Thoracic aorta (tissue), 1 donor: Measurements from ENCODE around the gene SORCS3.

GRCh38 chr10:104339456-104340884 is 1.7 kb upstream of the ITPRIP start:
- RAMPAGE, long total RNA: no peak

DNA sequence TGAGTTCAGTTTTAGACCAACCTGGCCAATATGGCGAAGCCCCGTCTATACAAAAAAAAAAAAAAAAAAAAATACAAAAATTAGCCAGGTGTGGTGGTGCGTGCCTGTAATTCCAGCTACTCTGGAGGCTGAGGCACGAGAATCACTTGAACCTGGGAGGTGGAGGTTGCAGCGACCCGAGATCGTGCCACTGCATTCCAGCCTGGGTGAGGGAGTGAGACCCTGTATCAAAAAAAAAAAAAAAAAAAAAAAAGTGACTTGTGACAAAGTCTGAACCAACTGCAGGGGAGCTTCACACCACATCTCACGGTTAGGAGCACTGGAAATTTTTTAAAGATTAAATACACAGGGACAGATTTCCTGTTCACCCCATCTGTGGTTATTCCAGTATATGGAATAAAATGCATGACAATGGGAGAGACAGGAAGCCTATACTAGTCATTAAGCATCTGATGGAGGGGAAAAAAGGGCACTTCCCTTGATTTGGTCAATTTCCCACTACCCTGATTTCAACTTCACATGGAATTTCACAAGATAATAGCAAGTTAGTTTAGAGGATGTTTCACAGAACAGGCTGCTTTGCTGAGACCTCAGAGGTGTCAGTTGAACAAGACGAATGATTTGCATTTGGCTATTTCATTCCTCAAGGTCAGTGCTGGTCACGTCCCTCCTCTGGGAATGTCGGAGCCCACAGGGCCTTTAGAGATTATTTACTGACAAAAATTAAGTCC is 4.5 kb upstream of the ITPRIP start:
- RAMPAGE, long total RNA: no peak

- RAMPAGE, long total RNA: no peak
Observed at GRCh38 chr10:104445450-104445918, 91.9 kb downstream of the CFAP58 start.

- RAMPAGE, long total RNA: no peak
Observed at GRCh38 chr10:104641030-104641588, at the start of gene SORCS3. SORCS3 (plus strand) TSS chr10:104641290.

GRCh38 chr10:105644290-105644670 is 1003.2 kb downstream of the SORCS3 start:
- RAMPAGE, long total RNA: no peak

- RAMPAGE, long total RNA: no peak
Observed at GRCh38 chr10:108894634-108895219, 1028.6 kb downstream of the XPNPEP1 start.

DNA sequence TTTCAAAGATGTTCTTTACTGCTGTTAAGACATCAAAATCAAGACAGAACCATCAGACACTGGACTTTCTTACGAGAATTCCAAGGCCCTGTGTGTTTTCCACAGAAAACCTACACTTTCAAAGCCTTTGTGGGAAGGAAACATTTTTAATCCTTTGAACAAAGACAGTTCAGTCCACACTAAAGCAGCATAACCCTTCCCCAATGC is 701.2 kb downstream of the XPNPEP1 start:
- RAMPAGE, long total RNA: no peak

- RAMPAGE, long total RNA: no peak
Observed at GRCh38 chr10:109253069-109253466, 670.2 kb downstream of the XPNPEP1 start.

GRCh38 chr10:109883848-109885086 is 39.0 kb downstream of the XPNPEP1 start:
- RAMPAGE, long total RNA: no peak

DNA sequence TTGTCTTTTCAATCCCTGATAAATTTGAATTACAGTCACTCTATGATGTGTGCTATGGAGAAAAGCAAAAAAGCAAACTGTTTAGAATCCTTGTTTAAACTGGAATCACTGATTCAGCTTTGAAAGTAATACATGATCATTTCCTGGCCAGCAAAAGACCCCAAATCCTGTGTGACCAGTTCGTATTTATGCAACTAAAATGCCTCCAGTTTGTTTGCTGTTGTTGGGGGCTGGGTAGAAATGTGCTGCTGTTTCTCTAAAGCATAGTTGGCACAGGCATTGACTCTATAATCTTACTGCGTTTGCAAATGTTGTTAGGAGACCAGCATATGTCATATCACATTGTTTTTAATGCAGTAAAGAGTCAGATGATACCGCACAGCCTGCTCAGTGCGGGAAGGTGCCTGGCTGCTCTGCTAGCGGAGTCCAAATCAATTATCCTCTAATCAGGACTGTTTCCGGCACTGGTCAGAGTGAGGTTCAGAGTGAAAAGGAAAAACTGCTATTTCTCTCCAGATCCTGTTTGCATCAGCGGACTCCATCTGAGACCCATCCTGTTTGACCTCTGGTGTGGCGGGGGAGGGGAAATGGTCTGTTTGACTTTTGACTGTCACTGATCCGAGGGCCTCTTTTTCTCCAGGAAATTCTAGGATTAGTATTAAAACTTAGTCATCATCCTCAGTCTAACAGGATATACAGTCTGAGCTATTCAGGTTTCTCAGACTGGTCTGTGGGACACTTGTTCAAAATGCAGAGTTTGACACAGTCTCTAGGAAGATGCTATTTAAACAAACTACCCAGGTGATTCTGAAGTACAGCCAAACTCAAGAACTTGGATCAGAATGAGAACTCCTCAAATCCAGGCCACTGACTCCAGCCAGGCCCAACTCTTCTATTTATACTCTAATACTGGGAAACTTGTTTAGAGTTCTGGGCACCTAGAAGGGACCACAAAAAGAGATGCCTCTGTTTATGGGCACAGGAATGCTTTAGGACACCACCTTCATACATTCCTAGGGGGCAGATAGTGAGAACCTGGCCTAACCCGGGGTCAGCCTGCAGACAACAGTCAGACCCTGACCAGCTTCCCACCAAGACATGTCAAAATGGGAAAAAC is 40.4 kb upstream of the ADD3 start:
- RAMPAGE, long total RNA: no peak

GRCh38 chr10:109982023-109982591 is 25.7 kb upstream of the ADD3 start:
- RAMPAGE, long total RNA: no peak

GRCh38 chr10:110008438-110009212 is 841 bp downstream of the ADD3 start:
- RAMPAGE, long total RNA: no peak

DNA sequence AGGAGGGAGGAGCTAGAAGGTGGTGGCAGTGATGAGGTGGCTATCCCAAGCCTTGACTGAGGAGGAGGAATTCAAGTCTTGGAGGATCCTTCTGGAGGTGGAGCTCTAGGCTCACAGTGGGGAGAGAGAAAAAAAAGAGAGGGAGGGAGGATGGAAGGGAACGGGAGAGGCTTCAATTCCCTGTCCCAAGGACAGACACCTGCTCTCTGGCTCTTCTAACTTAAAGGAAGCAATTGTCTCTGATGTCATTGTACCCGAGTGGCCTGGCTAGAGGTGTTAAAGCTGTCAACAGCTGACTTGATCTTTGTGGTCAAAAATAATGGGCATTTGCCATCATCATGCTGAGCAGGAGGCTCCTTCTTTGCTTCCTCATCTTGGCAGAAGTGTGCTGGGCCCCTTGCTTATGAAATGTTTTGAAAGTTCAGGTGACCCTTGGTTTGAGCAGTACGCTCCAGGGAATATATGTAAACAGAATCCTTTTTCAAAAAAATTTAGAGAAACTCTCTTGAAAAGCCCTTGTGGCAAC is 8.4 kb downstream of the MXI1 start:
- RAMPAGE, long total RNA: no peak

DNA sequence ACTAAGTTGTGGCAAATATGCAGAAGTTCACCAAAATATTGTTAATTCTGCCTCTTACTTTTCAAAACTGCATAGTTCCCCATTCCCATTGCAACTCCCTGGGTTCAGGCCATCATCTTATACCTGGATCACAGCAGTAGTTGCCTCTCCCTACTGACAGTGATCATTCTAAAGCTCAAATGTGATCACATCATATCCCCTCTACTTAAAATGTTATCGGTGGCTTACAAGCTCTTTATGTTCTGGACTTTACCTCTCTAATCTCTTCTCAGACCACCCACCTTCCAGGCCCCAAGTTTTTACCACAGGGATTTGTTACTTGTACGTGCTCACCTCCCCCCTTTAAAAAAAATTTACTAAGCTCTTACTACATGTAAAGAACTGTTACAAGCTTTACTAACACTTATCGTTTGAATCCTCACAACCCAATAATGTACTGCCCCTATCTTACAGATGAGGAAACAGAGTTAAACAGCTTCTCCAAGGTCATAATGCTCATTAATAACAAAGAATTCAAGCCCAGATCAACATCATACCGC is 8.1 kb downstream of the SMNDC1 start:
- RAMPAGE, long total RNA: no peak

- RAMPAGE, long total RNA: no peak
Observed at GRCh38 chr10:110297388-110298020, 7.2 kb downstream of the SMNDC1 start.

DNA sequence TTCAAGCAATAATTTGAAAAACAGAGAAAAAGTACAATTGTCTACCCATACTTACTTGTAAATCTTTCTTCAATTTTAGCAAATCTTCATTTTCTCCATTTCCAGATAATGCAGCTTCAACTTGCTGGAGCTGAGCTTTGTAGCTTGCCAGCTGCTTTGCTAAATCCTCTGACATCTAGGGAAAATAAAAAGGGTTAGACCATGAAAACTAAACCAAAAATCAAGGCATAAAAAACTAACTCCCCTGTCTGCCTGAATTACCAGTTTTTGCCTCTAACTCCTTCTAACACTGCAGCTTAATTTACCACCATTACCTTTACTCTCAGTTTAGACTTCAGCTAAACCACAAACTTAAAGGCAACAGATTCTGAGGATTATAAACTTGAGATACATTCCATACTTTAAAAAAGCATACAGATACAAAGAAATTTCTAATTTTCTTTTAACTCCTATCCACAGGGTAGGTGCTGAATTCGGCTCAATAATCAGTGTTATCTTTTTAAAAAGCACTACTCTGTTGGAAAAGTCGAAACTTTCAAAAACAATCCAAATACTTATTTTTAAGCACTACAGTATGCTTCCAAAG is 1.2 kb downstream of the SMNDC1 start:
- RAMPAGE, long total RNA: no peak

GRCh38 chr10:110456480-110456963 is 41.2 kb upstream of the DUSP5 start:
- RAMPAGE, long total RNA: no peak

DNA sequence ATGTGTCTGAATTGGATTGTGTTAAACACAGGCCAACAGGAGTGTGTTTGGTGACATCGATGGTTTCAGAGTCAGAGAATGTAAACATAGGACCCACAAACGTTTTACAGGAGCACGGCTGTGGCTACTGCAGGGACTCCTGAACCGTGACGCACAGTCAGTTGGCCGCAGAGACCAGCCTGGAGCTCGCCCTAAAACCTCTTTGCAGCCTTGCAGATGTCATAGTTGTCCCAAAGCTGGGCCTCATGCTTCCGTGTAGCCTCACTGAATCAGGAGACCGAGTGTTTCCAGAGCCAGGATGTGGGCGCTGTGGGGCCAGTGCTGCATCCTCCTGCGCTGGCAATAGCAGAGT is 7.4 kb downstream of the RBM20 start:
- RAMPAGE, long total RNA: no peak

DNA sequence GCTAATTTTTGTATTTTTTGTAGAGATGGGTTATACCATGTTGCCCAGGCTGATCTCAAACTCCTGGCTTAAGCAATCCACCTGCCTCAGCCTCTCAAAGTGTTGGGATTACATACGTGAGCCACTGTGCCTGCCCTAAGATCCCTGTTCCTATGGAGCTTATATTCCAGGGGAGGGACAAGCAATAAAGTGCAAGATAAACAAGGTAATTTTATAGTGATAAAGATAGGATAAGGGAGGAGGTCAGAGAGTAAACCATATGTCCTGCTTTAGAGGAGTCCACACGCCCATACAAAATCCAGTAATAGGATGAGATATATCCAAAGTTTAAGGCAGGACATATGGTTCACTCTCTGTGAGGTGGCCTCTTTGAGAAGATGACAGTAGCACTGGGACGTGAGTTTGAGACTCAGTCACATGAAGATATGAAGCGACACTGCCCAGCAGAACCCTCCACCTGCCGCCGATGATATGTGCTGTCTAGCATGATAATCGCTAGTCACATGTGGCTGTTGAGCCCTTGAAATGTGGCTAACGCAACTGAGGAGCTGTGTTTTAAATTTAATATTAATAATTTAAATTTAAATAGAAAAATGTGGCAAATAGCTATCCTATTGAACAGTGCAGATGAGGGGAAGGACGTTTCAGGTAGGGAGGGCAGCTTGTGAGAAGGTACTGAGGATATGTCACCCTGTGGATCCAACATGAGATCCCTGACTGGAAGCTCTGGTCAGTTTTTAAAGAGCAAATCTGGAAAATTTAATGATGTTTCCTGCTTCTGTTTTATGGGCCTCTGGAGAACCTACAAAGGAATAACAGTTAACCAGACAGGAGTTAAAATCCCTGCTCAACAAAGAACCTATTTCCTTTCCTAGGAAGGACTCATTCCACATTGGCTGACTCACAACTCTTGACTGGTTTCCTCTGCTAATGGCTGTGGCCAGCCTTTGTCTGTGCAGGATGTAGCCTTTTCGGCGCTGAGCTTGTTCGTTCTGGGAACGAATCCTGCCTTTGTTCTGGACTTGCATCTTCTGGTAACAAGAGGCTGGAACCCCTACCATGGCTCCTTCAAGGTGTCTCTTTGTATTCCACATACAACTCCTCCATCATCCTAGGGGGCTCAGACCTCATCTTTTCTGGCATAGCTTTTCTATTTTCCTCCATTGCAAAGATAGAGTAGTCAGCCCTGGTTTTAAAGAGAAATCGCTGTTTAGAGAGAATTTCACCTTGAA is 113.1 kb upstream of the PDCD4 start:
- RAMPAGE, long total RNA: no peak

DNA sequence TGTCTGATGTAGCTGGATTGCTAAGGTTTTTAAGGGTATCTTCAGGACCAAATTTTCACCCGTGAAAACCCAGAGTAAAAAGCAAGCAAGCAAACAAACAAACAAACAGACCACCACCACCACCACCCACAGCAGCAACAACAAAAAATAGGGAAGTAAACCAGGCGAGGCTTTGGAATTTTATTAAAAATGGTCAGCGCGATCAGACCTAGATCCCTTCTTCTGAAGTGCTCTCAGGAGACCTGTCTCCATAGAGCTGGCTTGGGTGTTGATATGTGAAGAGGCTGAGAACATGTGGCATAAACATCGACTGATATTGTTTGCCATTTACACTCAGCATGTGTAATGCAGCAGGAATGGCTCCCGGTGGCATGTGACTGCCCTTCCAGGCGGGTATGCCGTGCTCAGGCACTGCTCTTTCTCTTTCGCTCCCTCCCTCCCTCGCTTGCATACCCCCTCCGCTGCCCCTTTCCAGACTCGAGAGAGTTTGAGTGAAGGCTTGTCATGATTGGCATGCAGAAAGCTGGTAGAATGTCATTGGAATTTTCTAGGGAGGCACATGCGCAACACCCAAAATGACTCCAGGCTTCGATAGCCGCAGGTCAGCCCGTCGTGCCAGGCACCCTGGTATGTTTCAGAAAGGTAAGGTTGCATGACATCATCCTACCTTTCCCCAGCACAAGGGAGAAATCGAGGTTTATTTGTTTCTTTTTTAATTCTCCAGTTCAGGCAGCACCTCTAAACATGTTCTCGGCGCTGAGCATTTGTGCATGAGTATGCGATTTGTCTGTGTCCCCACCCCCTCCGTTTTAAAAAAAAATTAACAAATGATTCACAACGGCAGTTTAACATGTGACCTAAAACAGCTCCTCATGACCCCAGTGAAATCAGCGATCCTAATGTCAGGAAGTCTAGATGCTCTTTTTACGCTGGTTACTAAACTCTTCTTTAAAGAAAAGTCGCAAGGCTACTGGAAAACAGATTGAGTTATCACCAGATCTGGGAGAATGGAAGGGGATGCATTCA is 107.2 kb upstream of the PDCD4 start:
- RAMPAGE, long total RNA: no peak